H1 (cell line): ENCODE data around the gene TWIST1.

DNA sequence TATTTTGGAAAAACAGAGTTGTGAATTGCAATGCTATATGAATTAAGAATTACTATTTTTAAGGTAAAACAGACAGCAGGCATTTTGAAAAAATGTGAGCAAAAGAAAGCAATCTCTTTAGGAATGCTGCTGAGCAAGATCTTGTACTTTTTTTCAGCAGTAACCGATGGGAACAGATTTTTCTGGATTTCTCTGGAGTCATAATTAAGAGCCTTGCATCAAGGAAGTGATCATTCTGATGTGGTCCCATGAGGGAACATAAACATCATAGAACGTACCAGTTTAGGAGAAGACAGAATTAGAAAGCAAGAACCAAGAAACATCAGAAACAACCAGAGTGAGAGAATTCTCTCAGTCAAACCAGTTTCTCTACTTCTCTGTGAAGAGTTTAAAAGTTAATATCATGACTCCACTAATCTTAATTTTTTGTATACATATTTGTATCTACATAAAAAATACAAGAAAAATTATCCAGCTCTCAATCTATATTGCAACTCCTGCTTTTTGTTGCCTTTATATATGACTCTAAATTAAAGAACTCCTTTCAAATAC lies 157.1 kb upstream of the AGR3 start:
- RRBS = no CpG with 5 or more reads among the region's 2 CpGs
CAGE:
- cytosol, long polyA plus RNA = no peak
- long polyA plus RNA = no peak
- nucleus, long polyA plus RNA = no peak

DNA sequence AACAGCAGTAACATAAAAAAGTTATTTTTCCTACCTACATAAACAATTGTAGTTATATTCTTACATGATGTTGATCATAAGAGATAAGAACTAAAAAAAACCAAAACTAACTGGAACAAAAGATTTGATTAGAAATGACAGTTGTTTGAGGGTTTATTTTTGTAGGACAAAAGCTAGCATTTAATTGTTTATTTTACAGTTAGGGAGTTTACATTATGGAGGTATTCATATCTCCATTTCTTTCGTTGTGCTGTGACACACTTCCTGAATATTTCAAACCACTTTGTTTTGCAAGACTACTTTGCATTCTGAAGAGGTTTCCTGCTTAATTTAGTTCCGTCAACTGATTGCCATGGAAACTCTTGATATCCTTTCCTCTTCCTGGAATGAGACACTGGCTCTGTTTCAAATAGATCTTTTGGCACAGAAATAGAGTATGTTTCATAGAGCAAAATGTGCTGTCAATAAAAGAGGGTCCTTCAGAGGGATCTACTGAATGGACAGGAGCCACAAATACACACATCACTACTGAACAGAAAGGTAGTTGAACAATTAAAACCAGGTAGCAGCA lies 159.5 kb upstream of the AGR3 start:
- RRBS = no CpG with 5 or more reads among the region's 2 CpGs
CAGE:
- cytosol, long polyA plus RNA = no peak
- long polyA plus RNA = no peak
- nucleus, long polyA plus RNA = no peak

- RRBS = no CpG with 5 or more reads among the region's 2 CpGs
CAGE:
- cytosol, long polyA plus RNA = no peak
- long polyA plus RNA = no peak
- nucleus, long polyA plus RNA = no peak
These were observed 203.5 kb upstream of the AGR3 start for GRCh38 chr7:17085319-17085682.

GRCh38 chr7:17125017-17125428 lies 173.4 kb upstream of the AHR start:
- RRBS = no CpG with 5 or more reads among the region's 2 CpGs
CAGE:
- cytosol, long polyA plus RNA = no peak
- long polyA plus RNA = no peak
- nucleus, long polyA plus RNA = no peak

GRCh38 chr7:17327658-17328129 lies 29.2 kb downstream of the AHR start:
- RRBS = no CpG with 5 or more reads among the region's 2 CpGs
CAGE:
- cytosol, long polyA plus RNA = no peak
- long polyA plus RNA = no peak
- nucleus, long polyA plus RNA = no peak

GRCh38 chr7:17330673-17331381 lies 32.4 kb downstream of the AHR start:
- RRBS = no CpG with 5 or more reads among the region's 2 CpGs
CAGE:
- cytosol, long polyA plus RNA = no peak
- long polyA plus RNA = no peak
- nucleus, long polyA plus RNA = start-site peak on the plus strand at chr7:17330775-17330886, 5 reads

DNA sequence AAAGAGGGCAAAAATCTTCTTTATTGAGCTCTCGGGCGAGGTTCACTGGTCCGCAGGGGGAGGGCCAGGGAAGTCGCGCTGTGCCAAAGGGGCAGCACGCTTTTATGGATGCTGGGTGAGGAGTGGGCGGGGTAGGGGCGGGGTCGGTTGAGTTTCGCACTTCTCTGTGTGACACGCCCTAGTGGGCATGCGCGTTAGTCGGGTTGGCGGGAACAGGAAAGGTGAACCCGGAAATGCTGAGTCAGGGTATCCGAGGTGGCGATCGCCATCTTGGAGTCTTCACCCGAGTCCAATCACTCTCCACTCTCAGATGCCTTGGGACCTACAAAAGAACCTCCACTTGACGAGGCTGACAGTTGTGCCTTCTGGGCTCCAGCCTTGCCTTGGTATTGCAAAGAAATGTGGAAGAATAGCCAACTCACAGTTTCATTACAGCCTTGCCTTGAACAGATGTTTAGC lies 64.0 kb downstream of the AHR start:
- RRBS = no CpG with 5 or more reads among the region's 21 CpGs
CAGE:
- cytosol, long polyA plus RNA = no peak
- long polyA plus RNA = no peak
- nucleus, long polyA plus RNA = no peak

- RRBS = no CpG with 5 or more reads among the region's 7 CpGs
CAGE:
- cytosol, long polyA plus RNA = no peak
- long polyA plus RNA = no peak
- nucleus, long polyA plus RNA = no peak
These were observed 150.6 kb upstream of the PRPS1L1 start for GRCh38 chr7:18178032-18178830.

DNA sequence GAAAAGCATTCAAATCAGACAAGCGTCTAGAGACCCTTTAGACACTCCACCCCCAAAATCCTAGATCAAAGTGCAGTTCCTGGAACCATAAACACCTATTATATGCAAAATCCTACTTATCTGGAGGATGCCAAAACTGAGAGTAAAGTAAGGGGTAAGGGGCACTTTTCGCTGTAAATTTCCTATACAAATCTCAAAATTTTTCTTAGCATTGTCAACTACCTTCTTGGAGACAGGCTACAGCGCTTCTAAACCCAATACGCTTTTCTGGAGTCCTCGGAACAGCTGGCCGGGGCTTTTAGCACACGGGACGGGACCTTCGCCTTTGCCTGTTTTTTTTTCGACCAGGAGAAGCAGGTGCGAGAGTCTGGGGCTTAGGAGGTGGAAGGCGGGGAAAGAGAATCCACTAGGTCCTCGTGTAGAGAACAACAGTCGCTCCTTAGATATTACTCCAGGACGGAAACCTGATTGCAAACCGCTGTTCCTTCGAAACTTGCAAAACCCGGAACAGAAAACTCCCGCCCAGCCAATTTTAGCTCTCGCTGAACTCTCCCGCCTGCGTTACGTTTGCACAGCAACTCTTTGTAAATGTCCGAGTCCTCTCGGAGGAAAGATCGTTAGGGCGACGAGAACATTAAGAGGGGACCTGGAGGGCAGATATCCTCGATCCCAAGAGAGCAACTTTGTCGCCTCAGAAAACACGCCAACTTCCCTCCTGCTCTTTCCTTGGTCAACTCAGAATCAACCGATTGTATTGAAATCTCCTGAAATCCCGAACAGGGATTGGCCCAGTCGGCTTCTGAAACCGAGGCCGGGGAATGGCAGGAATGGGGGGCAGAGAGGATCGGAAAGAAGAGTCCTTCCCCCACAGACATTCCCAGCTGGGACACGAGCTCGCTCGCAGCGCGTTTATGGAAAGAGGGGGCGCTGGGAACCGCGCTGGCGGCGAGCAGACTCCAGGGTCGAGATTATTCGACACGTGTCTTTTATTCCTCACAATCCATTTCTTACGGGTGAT lies 10.1 kb downstream of the TWIST1 start:
- RRBS = no CpG with 5 or more reads among the region's 51 CpGs
CAGE:
- cytosol, long polyA plus RNA = no peak
- long polyA plus RNA = no peak
- nucleus, long polyA plus RNA = no peak

GRCh38 chr7:19117160-19118078 lies at the start of gene TWIST1:
Gene TWIST1, minus strand, starts transcription at chr7:19117636.
- RRBS = 2% methylated on average over 52 of the region's 100 CpGs
CAGE:
- cytosol, long polyA plus RNA = no peak
- long polyA plus RNA = no peak
- nucleus, long polyA plus RNA = no peak

GRCh38 chr7:19118079-19118725 lies 766 bp upstream of the TWIST1 start:
- RRBS = 2% methylated on average over 9 of the region's 34 CpGs
CAGE:
- cytosol, long polyA plus RNA = no peak
- long polyA plus RNA = no peak
- nucleus, long polyA plus RNA = no peak

DNA sequence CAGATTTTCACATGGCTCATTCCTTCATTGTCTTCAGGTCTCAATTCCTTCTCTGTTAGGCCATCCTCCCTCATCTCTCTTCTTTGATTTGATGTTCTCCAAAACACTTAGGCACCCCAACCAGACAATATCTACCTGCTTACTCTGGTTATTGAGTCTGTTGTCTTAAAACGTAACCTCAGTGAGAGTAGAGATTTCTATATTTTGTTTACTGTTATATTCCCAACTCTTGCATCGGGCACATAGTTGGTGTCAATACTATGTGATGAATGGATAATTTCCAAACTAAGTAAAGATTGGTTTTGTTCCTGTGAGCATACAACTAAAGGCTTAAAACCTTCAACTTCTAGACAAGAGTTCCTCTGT lies 263.2 kb upstream of the FERD3L start:
- RRBS = no CpG with 5 or more reads among the region's 2 CpGs
CAGE:
- cytosol, long polyA plus RNA = no peak
- long polyA plus RNA = no peak
- nucleus, long polyA plus RNA = no peak

- RRBS = no CpG with 5 or more reads among the region's 4 CpGs
CAGE:
- cytosol, long polyA plus RNA = no peak
- long polyA plus RNA = no peak
- nucleus, long polyA plus RNA = no peak
These were observed 87.2 kb downstream of the MACC1 start for GRCh38 chr7:20129842-20130500.

DNA sequence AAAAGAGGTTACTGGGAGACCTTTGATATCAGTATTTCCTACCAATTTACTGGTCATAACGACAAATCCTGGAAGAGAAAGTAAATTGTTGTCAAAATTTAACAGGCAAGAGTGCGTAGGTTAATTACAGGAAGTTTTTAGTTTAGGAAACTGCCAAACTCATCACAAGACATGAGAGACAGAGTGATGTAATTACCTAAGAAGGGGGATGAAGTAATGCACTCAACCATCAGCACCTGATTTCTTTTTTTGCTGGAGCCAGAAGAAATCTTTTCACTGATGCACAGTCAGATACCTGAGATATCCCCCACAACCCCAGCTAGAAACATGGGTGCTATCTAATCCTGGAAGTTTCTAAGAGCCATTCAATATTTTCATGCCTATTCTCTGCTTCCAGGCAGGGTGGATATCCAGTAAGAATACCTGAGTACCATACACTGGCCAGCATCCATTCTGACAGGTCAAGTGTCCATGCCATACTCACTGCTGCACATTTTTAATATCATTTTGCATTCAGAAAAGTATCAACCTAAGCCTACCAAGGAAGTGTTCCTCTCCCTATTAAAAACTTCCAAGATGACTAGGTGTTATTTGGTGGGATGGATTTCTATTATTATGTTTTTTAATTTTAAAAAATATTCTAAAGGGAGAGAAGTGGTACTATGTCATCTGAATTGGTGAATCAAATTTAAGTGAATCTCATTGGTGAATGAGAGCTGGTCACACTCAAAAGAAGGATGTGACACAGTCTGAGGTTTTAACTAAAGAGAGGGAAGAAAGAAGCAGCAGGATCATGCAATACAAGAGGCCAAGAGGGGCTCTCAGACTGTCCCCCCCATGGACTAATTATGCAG lies 16.5 kb downstream of the MACC1 start:
- RRBS = no CpG with 5 or more reads among the region's 2 CpGs
CAGE:
- cytosol, long polyA plus RNA = no peak
- long polyA plus RNA = no peak
- nucleus, long polyA plus RNA = no peak

- RRBS = no CpG with 5 or more reads among the region's 4 CpGs
CAGE:
- cytosol, long polyA plus RNA = no peak
- long polyA plus RNA = no peak
- nucleus, long polyA plus RNA = no peak
These were observed 11.5 kb downstream of the MACC1 start for GRCh38 chr7:20205593-20206181.

DNA sequence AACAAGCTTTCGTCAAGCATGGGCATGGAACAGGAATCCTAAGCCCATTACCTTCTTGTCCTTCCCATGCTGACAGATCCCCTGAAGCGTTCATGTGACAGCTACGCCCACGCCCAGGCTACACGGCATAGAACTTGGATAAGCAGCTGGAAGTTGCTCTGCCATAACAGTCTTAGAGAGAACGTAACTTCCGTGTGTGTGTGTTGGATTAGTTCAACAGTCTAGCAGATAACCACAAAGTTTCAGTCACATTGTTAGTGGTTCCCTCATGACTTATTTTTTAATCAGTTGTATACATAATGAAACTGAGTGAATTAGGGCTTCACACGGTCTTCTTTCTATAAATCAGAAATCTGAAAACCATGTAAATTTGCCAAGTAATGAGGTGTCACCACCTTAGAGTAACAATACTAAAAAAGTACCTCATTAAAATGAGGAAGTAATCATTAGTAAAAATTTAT lies 21.5 kb upstream of the MACC1 start:
- RRBS = no CpG with 5 or more reads among the region's 8 CpGs
CAGE:
- cytosol, long polyA plus RNA = no peak
- long polyA plus RNA = no peak
- nucleus, long polyA plus RNA = no peak

- RRBS = no CpG with 5 or more reads among the region's 42 CpGs
CAGE:
- cytosol, long polyA plus RNA = no peak
- long polyA plus RNA = no peak
- nucleus, long polyA plus RNA = no peak
These were observed 2.4 kb downstream of the SP8 start for GRCh38 chr7:20784333-20784654.

GRCh38 chr7:21617294-21617444 lies 74.3 kb downstream of the DNAH11 start:
- RRBS = no CpG with 5 or more reads among the region's 2 CpGs
CAGE:
- cytosol, long polyA plus RNA = no peak
- long polyA plus RNA = no peak
- nucleus, long polyA plus RNA = no peak

DNA sequence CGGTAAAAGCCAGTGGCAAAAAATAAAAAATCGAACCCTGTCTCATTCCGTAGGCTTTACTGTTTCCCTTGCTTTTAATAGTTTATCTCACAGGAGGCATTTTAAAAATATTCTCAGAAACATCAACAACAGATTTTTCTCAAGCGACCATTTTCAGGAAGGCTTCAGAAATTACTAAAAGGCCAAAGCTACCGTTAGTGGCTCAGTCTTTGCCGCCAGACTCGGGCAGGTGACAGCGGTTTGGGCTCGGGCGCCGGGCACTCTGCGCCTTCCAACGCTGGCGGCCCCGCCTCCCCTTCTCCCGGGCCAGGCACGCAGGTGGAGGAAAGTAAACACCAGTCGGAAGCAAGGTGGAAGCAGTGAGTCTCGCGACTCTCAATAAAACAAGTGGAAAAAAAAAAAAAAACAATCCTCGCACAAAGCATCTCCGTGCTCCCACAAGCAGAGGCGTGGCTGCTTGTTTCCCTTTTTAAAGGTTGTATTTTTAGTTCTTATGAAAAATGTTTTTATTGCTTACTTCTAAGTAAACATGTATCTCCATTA lies 1.1 kb downstream of the CDCA7L start:
- RRBS = 2% methylated on average over 6 of the region's 23 CpGs
CAGE:
- cytosol, long polyA plus RNA = no peak
- long polyA plus RNA = no peak
- nucleus, long polyA plus RNA = no peak

DNA sequence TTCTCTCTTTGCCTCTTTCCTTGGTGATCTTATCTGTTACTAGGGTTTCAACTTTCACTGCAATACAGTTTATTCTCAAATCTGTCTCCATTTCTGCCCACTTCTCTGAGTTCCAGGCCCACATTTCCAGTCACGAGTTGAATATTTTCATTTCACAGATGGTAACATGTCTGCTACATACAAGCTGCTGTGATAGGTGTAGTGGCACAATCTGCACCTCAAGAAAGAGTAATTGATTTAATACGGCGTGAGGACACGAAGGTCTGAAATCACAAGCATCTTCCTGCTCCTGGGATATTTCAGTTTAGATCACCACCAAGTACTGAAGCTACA lies 120.8 kb downstream of the RAPGEF5 start:
- RRBS = no CpG with 5 or more reads among the region's 4 CpGs
CAGE:
- cytosol, long polyA plus RNA = no peak
- long polyA plus RNA = no peak
- nucleus, long polyA plus RNA = no peak